Mesenchymal stem cell of adipose (primary cell): ENCODE results near the gene NAAA.

GRCh38 chr4:74105431-74106172 is 6.6 kb upstream of the CXCL2 start:
- CAGE, long polyA plus RNA, result no peak

- CAGE, long polyA plus RNA, result no peak
Observed at GRCh38 chr4:74214628-74215006, 56.7 kb downstream of the MTHFD2L start.

DNA sequence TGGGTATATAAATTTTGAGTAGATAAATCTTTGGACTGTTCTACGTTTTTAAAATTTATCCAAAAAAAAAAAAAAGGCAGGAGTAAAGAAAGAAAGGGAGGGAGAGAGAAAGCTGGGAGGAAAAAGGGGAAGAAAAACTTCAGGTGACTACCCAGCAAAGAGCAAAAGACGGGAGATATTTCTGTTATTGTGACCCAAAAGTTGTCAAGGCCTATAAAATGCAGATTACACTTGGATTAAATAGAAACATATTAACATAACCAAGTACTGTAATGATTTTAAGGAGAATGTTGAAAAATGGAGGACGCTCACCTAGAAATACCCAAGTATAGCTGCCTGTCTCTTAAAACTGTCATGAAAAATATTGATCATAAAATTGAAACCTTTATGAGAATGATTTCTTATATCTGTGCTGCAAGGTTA is 24.1 kb downstream of the EPGN start:
- CAGE, long polyA plus RNA, result no peak

GRCh38 chr4:74440193-74440693 is 4.7 kb upstream of the AREG start:
- CAGE, long polyA plus RNA, result no peak

DNA sequence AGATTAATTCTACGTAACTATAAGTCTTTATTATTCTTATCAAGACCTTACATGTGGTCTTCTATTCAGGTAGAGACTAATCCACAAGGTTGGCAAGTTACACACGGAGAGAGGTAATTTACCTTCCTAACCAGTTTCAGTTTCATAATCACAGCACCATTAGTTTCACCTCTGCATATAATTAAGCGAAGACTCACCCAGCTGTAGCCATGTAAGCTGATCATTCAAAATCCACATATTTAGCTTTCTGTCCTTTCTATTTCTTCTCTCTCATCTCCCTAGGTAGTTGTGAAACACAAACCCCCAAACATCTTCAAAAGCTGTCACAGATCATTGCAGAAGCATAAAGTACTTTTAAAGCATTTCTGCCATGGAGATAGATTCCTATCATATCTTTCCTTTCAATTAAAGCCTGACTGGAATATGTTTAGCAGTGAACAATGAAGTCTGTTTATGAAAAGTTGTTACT is 78.5 kb downstream of the BTC start:
- CAGE, long polyA plus RNA, result no peak

GRCh38 chr4:74934055-74934977 is 1.4 kb downstream of the PARM1 start:
- CAGE, long polyA plus RNA, result no peak

DNA sequence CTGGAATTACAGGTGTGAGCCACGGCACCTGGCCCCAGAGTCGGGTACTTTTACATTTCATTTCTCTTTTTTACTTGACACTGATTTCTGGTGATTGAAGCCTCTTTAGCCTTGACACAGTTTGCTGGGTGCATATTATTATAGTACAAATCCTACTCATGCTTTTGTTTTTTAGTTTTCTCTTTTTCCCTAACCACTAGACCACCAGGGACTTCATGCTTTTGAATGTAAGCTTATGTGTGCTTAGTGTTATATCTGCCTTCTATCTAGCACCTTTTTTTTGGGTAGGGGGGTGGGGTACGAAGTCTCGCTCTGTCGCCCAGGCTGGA is 4.6 kb downstream of the USO1 start:
- CAGE, long polyA plus RNA, result no peak

DNA sequence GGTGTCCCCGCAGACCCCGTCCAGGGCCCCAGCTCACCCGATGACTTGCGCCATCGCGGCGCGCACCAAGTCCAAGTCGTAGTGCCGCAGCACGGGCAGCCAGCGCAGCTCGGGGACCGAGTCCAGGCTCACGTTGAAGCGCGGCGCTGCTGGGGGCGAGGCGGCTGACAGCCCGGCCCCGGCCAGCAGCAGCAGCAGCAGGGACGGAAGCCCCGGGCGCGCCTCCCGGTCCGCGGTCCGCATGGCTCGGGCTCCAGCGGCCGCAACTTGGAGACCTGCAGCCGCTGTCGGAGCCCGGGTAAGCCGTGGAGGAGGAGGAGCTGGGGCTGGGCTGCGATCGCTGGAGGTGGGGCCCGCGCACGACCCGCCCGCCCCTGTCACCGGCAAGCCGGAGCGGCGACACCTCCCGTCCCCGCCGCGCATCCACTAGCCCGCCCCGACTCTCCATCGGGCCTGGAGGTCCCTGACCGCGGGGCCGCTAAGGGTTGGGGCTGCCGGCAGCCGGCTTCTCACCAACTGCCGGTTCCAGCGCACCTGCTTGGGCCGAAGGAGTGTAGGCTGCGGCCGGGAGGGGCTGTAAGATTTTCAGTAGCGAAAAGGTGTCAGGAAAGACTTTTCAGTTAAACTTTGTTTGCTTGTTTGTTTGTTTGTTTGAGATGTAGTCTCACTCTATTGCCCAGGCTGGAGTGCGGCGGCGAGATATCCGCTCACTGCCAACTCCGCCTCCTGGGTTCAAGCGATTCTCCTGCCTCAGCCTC is at the start of gene NAAA:
TSS of gene NAAA (minus strand) at position 307 of the 758 bp plus-strand sequence.
- CAGE, long polyA plus RNA, result no peak

- CAGE, long polyA plus RNA, result no peak
Observed at GRCh38 chr4:76053631-76054327, 17.9 kb upstream of the CXCL11 start.

- CAGE, long polyA plus RNA, result no peak
Observed at GRCh38 chr4:76179494-76180248, 31.5 kb upstream of the NUP54 start.

- CAGE, long polyA plus RNA, result no peak
Observed at GRCh38 chr4:76187028-76187605, 26.5 kb downstream of the SCARB2 start.

GRCh38 chr4:76197921-76198363 is 15.7 kb downstream of the SCARB2 start:
- CAGE, long polyA plus RNA, result no peak

GRCh38 chr4:76308459-76309040 is 2.0 kb downstream of the STBD1 start:
- CAGE, long polyA plus RNA, result no peak

DNA sequence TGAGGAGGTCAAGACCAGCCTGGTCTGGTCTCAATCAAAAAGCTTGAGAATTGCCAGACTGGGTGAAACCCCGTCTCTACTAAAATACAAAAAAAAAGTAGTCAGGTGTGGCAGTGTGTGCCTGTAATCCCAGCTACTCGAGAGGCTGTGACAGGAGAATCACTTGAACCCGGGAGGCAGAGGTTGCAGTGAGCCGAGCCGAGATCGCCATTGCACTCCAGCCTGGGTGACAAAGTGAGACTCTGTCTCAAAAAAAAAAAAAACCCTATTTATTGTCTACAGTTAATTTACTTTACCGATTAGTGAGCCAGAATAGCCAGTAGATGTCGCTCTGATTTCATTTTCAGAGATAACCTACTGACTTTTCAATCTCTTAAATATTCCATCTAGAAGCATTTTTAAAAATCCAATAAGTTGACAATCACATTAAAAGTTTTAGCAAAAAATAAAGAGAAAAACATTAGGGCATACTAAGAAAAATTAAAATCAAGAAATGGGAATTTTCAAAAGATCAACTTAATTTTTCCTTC is 4.3 kb upstream of the SHROOM3 start:
- CAGE, long polyA plus RNA, result no peak

GRCh38 chr4:76449960-76450361 is 14.9 kb downstream of the SHROOM3 start:
- CAGE, long polyA plus RNA, result no peak

- CAGE, long polyA plus RNA, result no peak
Observed at GRCh38 chr4:76494895-76495637, 60.0 kb downstream of the SHROOM3 start.

DNA sequence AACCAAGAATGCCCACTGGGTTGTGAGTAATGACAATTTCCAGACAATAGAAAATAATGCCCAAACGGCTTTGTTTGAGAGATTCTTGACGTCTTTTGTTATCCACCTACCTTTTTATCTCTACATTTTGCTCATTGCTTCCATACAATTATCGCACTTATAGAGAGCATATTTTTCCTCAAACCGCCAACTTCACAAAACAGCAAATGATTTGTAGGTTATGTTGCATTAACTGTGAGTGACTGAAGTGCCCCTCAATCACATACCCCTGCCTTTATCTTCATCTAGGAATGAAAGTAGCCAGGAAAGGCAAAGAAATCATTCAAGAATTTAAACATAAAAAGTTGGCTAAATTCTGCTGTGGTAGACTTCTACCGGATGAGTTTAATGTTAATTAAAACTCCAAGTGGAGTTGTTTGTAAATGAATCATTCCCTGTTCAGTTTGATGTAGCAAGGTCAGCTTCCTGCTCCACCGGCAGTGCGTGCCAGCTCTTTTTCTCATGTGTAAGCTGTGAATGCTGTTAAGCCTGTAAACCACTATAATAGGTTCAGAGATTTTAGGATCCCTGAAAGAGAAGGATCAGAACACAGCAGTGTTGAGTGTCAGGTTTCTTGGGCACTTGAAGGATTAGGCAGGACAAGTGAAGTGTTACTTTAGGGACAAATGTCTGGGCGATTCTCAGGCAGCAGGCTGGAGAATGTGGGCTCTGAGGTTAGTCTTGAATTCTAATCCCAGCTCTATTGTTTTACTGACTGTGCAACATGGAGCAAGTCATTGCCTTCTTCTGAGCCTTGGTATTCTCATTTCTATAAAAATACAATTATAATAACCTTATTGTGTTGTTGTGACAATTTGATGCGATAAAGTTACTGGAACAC is 111.8 kb downstream of the SHROOM3 start:
- CAGE, long polyA plus RNA, result no peak

DNA sequence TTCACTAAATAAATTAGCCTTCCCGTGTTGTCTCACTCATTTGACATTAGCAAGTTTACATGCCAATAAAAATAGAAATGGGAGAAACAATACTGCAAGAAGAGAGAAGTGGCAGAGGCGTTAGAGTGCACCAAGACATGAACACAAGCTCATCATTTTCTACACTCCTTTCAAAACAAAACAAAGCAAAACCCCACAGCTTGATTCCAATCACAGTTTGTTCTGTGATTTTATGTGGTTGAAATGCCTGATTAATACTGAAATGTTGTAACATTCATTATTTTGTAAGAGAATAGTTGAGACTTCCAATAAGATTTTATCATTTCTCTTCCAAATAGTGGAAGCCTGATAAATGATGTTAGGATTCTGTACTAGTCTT is 136.4 kb downstream of the SHROOM3 start:
- CAGE, long polyA plus RNA, result no peak

DNA sequence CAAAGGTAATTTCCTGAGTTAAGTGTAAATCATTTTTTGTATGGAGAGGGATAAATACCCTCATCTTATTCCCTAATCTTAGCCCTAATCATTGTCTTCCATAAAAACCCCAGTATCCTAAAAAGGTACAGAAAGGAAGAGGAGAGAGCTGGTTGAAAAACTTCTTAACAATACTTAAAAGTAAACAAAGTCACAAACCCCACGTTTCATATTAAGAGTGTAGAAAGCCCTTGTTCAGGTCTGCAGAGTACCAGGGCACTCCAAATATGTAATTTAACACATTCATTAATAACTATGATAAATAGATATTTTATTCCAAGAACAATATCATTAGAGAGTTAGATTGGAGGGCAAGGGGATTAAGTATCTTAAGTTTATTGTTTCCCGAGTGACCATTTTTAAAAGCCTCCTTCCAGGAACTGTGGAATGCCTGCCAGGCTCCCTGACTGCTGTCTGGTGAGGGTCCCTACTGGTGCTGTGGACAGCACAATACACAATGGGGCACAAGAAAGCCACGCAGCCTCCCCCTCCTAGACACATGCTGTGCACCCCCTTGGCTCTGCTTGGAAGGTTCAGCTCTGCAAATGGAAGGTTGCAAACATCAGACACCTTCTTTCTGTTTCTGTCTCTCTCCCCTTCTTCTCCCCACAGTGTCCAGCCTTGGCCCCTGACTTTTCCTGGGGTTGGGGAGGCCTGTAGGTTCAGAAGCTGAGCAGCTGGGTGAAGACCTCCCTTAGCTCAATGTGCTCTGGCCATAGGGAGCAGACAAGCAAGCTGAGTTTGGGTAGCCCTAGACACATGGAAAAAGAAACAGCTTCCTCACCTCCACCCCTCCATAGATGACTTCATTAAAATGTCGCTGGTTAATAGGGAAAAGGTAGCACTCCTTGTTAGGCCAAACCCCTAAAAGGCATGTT is 153.2 kb downstream of the SHROOM3 start:
- CAGE, long polyA plus RNA, result no peak

DNA sequence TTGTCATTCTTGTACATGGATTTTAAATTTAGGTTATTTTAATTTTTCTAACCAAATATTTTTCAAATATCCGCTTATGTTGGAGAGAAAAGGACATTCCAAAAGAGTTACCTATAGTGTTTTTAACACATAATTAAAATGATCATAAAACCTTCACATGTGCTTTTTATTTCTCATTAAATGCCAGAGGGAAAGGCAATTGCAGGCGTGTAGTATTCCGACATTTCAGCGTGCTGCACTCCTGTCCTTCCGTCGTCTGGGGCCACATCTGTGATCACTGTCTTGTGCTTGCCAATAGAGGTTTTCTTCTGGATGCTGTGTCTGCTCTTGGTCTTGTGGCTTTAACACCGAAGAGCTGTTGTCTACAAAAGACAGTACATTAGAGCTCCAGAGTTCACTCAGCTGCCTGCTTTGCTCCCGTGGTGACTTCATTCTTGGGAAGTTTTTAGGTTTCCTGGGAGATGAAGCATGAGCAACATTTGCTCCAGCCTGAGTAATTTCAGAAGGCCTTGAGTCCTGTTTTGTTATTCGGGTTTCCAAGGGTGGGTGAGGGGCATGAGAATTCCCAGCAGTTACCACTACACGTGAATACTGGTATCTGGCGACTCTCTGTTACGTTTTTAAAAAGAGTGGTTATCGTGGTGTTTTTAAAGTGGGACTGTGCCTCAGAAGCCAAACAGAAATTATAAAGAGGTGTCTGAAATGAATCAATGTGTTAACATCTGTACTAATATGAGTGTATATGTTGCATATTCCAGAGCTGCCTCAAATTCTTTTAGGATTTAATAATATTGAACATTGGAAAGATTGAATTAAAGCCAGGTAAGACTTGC is 189.2 kb downstream of the SHROOM3 start:
- CAGE, long polyA plus RNA, result no peak